Measurements from ENCODE around the gene TNFRSF11A.

DNA sequence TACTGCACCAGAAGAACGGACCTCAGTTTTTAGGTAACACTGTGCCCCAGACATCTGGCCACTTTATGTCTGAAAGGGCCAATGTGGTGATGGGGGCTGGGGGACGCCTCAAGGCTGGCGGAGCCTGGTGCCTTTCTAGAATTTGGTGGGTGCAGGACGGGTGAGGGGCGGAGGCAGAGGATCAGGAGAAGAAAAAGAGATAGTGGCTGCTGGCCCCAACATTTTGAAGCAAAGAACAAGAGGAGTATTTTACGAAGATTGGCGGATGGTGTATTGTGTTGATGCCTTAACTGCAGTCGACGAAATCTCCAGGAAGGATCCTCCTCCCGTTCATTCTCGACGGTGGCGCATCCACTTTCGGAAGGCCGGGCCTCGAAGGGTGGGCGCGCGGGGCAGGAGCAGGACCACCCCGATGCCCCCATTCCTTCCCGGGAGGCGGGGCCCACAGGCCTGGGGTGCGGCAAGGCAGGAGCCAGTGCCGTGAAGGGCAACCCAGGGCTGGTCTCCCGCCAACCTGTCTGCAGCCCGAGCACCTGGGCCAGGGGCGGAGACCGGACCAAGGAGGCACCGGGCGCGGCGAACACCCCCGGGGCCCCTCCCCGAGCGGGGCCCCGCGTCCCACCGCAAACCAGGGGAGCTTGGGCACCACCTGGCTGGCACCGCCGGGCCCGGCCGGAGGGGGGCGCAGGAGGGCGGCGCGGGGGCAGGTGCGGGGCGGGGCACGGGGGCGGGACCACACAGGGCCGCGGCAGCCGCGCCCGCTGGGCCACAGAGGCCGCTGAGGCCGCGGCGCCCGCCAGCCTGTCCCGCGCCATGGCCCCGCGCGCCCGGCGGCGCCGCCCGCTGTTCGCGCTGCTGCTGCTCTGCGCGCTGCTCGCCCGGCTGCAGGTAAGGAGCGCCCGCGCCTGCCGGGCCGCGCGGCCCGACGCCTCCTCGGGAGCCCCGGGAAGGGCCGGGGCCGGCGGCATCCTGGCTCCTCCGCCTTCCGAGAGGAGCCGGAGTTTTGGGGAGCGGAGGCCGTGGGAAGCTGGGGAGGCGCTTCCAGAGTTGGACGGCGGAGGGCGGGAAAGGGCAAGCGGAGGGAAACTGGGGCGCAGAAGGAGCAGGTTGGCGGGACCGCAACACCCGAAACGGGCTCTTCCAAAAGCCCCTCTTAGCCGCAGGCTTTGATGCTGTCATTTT, at the start of gene TNFRSF11A:
Gene TNFRSF11A (plus strand): TSS at position 771 of the 1,182 bp plus-strand sequence.
- PRO-cap, 3 experiments: peak in 1 of 3 experiments; most common plus-strand start position 769 of the sequence (in 1)
- RAMPAGE, long total RNA: no peak
- RRBS, 2 experiments: 6% methylated on average over 33 of the region's 106 CpGs

DNA sequence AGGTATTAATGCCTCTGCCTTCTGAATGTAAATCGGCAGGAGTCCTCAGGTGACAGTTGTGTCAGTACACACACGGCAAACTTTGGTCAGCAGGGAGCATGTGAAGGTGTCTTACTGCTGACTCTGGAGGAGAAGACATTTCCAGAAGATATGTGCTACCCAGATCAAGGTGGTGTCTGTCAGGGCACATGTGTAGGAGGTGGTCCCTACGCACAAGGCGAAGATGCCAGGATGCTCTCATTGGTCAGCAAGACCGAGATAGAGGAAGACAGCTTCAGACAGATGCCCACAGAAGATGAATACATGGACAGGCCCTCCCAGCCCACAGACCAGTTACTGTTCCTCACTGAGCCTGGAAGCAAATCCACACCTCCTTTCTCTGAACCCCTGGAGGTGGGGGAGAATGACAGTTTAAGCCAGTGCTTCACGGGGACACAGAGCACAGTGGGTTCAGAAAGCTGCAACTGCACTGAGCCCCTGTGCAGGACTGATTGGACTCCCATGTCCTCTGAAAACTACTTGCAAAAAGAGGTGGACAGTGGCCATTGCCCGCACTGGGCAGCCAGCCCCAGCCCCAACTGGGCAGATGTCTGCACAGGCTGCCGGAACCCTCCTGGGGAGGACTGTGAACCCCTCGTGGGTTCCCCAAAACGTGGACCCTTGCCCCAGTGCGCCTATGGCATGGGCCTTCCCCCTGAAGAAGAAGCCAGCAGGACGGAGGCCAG, 43.7 kb downstream of the TNFRSF11A start:
- PRO-cap, 3 experiments: no peak in any of the 3 experiments
- RAMPAGE, long total RNA: no peak
- RRBS, 2 experiments: no CpG with 5 or more reads among the region's 12 CpGs

- PRO-cap, 3 experiments: no peak in any of the 3 experiments
- RAMPAGE, long total RNA: no peak
- RRBS, 2 experiments: no CpG with 5 or more reads among the region's 2 CpGs
Observed at GRCh38 chr18:62525228-62525536, 2.4 kb downstream of the ZCCHC2 start.

- PRO-cap, 3 experiments: no peak in any of the 3 experiments
- RAMPAGE, long total RNA: no peak
- RRBS, 2 experiments: no CpG with 5 or more reads among the region's 10 CpGs
Observed at GRCh38 chr18:62550654-62551346, 28.0 kb downstream of the ZCCHC2 start.

DNA sequence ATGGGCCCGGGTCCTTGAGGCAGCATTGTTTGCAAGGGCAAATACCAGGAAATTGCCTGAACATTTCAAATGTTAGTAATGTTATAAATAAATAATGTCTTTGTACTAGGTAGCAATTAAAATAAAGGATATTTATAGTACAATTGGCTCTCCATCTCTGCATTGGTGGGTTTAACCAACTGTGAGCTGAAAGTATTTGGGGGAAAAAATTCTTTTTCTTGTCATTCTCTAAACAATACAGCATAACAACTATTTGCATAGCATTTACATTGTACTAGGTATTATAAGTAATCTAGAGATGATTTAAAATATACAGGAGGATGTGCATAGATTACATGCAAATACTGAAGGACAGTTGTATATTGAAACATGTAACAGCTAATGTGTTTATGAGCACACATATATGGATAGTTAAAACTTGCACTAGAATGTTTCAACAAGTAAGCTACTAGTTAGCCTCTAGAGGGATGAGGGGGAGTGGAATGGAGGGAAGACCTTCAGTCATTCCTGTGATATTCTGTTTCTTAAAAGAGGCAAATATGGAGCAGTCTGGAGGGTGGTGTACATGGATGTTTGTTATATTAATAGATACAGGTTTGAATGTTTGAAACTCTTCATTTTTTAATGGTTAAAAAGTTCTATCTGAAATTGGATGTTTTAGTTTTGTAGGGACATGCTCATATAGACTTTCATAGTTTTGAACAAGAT, 37.0 kb downstream of the ZCCHC2 start:
- PRO-cap, 3 experiments: no peak in any of the 3 experiments
- RAMPAGE, long total RNA: no peak
- RRBS, 2 experiments: no CpG with 5 or more reads among the region's 1 CpG

DNA sequence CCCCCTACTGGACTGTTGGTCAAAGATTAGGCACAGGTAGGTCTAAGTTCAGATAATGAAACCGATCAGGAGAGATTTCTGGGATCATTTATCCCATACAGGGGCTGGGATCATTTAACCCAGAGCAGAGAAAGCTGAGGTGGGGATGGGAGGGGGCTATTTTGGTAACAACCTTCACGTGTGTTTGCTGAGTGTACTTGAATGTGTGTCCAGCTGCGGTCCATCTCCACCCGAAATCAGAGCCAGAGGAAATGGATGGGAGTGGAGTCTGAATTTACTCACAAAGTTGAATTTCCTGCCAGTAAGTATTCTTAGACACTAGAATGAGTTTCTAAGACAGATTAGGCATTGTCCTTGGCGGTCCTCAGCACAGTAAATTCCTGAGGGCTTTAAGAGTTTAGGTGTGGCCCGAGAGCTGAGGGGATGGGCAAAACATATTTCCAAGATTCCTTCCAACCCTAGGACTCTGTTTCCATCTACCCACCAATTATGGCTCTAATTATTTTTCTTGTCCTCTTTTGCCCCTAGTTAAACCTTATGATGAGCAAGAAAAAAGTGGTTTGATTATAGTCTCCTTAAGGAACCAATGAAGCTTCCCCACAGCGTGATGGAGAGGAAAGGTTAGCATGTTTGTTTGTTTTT, 90.4 kb upstream of the PHLPP1 start:
- PRO-cap, 3 experiments: no peak in any of the 3 experiments
- RAMPAGE, long total RNA: no peak
- RRBS, 2 experiments: no CpG with 5 or more reads among the region's 7 CpGs

GRCh38 chr18:62736905-62738169, 22.0 kb downstream of the PHLPP1 start:
- PRO-cap, 3 experiments: no peak in any of the 3 experiments
- RAMPAGE, long total RNA: no peak
- RRBS, 2 experiments: no CpG with 5 or more reads among the region's 8 CpGs

GRCh38 chr18:63003062-63003400, 287.7 kb downstream of the PHLPP1 start:
- PRO-cap, 3 experiments: no peak in any of the 3 experiments
- RAMPAGE, long total RNA: no peak
- RRBS, 2 experiments: no CpG with 5 or more reads among the region's 3 CpGs

GRCh38 chr18:63100085-63100841, 219.3 kb downstream of the BCL2 start:
- PRO-cap, 3 experiments: no peak in any of the 3 experiments
- RAMPAGE, long total RNA: no peak
- RRBS, 2 experiments: no CpG with 5 or more reads among the region's 10 CpGs

DNA sequence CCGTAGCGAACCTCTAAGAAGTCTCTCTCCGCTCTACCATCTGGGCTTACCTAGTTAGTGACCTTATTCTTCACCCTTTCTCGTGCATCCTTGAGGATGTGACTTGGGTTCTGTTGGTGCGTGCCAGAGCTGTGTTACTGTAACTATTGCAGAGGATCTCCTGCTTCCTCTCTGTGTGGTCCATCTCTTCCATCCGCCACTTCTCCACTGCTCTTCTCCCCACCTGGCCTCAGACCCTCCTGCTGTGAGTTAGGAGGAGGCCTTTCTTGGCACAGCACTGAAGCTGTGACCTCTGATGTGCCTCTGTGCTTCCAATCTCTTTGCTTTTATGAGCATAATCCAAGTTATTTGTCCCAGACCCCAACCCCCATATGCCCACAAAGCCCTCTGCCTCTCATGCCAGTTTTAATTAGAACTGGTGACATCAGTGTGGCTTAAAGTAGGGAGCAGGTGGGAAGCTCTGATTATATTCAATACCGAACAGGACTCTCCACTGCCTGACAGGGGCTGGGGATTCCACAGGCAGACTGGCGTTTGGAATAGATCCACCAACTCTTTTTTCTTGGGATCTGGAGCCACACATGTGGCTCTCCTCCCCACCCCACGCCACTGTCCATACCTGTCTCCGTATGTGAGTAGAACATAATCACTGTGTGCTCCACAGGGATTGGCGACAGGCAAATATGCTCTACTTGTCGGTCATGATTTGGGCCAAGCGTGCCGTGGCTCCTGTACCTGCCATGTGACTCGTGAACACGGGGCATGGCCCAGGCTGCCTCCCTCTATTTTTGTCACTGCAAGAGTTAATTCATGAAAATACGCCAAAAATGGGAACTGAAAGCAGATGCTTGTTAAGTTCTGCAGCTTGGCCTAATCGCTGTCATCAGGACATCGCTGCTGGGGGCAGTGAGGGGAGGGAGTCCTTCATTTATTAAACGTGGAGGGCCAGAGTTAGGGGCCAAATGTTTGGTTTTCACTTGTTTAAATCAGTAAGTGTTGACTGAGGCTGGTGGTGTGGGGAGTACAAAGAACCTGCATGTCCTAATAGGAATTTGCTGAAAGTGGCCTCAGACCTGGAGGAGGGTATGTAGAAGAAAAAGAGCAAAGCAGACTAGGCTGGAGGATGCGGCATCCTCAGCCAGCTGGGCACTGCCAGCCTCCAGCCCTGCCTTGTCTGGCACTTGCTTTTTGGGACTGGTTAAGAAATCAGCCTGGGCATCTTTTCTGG, 178.0 kb downstream of the BCL2 start:
- PRO-cap, 3 experiments: no peak in any of the 3 experiments
- RAMPAGE, long total RNA: no peak
- RRBS, 2 experiments: no CpG with 5 or more reads among the region's 21 CpGs

DNA sequence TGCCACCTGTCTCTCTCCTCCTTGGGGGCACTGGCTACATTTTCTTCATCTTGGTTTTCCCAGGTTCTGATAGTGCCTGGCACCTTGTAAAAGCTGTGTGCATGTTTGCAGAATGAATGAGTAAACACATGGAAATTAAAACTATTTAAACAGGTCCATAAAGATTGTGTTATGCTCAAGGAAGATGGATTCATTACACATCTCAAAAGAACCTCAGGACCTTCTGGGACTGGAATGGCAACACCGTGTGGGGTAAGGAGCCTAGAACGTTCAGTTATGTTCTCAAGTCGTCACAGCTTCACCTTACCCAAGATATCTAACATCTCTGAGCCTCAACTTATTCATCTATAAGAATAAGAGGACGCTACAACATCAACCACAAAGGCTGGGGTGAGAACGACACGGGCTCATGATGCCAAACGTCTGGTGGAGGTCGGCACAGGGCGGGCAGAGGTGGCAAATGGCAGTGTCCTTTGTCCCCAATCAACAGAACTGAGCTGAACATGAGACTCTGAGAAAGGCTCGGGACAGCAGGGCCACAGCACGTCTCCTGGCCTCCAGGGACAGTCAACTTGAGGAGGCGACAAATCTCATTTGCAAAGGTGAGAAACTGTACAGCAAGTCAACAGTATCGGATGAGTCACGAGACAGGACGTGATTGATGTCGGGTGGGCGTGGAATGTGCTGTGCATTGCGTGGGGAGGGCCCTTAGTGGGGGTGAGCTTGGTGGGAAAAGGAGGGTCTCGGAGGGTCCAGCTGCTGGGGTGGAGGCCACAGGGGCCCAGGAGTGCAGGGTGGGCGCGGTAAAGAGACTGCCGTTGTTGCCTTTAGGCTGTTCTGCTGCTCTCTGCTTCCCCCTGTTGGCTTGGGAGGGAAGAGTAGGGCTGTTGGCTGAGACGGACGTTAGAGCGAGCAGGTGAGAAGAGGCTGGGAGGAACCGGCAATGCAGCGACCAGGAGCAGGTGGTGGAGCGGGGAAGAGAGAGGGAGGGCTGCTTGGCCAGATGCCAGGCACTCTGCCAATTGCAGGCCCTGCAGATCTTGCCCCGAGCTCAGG, 164.5 kb downstream of the BCL2 start:
- PRO-cap, 3 experiments: peak in 1 of 3 experiments; most common plus-strand start position 514 of the sequence (in 1); most common minus-strand start position 494 of the sequence (in 1)
- RAMPAGE, long total RNA: no peak
- RRBS, 2 experiments: no CpG with 5 or more reads among the region's 29 CpGs

GRCh38 chr18:63158943-63159619, 160.5 kb downstream of the BCL2 start:
- PRO-cap, 3 experiments: no peak in any of the 3 experiments
- RAMPAGE, long total RNA: no peak
- RRBS, 2 experiments: no CpG with 5 or more reads among the region's 8 CpGs

DNA sequence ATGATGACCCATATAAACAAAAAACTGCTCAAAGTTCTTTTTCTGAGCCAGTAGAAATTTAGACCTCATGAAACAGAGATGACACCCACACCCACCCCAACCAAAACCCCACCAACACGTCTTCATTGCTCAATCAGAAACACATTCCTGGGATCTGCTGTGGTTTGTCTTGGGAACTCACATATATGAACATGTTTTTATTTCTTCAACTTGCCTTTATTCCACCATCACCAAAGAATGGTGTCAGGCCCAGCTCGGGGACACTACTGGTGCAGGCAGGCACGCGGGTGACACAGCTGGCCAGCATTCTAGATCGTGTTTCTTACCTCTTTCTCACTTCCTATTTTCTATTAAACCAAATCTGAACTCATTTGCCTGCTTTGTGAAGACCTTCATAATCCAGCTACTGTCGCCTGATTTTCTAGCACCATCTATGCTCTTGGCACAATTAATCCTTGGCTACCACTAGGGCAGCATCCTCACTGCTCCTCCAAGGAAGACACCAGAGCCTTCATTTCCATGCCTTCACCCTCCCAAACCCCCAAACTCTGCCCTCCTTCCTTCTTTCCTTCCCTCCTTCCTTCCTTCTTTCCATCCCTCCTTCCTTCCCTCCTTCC, 157.2 kb downstream of the BCL2 start:
- PRO-cap, 3 experiments: no peak in any of the 3 experiments
- RAMPAGE, long total RNA: no peak
- RRBS, 2 experiments: no CpG with 5 or more reads among the region's 6 CpGs

DNA sequence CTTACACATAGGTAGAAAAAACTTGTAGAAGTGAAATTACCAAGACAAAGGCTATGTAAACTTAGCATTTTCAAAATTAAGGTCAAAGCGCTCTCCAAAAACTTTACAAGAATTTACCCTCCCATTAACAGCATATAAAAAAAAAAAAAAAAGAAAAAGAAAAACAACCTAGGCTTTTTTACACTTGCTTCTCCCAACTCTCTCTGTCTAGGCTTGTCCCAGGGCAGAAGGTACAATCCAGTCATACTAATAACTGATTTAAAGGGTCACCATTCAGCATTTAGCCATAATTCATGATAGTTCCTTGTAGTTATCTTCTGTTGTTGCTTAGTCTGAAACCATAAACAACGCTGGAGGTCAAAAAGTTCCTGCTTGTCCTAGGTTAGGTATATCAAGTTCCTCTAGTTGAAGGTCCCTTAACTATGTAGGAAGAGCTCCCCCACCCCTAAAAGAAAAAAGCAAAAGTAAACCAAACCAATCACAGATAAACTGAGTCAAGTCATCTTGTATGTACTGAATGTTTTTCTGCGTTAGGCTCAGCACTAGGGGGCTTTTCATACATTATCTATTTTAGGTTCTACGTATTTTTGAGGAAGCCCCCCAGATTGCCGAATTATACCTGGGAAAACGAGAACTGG, 130.4 kb downstream of the BCL2 start:
- PRO-cap, 3 experiments: no peak in any of the 3 experiments
- RAMPAGE, long total RNA: no peak
- RRBS, 2 experiments: no CpG with 5 or more reads among the region's 6 CpGs

GRCh38 chr18:63252987-63253838, 66.4 kb downstream of the BCL2 start:
- PRO-cap, 3 experiments: no peak in any of the 3 experiments
- RAMPAGE, long total RNA: no peak
- RRBS, 2 experiments: no CpG with 5 or more reads among the region's 9 CpGs

DNA sequence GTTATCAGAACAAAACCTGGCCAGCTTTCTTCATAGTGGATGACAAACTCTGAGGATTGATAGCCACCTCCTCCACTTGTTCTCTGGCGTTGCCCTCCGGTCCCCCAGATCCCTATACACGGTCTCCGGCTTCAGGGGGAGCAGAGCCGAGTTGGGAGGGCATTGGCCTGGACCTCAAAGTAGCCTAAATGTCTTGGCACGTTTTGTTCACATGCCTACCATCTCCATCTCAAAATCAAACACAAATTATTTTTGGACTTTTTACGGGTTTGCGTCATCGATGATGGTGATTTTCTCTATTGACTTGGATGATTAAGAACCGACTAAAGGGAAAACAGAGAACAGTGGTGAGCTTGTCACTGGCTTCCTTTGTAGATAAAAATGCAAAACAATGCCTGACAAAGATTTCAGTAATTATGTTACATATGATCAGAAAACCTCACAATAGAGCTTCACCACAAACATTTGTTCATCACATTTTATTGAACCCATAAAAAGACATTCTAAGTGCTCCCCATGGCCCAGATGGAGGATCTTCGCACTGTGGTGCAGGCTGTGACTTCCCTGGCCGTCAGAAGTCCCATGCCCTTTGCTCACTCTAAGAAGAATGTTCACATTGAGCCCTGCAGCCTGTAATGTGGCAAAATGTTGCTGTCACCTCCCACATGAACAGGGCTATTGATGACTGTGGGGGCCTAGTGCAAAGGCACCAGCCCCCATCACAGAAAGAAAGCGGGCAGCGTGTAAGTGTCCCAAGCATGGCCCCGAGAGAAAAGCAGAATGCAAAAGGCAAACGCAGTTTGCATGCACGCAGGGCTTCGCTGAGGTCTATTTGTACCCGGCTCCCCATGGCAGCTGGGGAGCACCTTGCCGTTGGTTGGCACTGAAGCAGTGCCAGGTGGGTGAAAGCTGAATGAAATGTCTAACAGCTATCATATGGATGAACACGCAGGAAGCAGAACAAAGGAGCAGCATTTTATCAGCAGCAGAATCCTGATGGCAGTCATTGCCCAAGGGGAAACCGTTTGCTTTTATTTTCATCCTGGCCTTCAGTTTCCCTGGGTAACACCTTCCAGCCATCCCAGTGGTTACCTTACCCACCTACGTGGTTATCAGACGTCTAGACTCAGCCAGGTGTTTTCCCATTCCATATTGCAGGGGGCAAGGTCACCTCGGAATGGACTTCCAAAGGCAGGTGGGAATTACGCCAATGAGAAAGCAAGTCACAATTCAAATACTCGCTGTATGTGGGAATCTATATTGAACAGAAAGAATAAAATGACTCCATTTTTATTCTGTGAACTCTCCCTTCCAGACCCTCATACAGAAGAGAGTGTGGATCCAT, 60.5 kb downstream of the BCL2 start:
- PRO-cap, 3 experiments: peak in 1 of 3 experiments; most common plus-strand start position 519 of the sequence (in 1)
- RAMPAGE, long total RNA: no peak
- RRBS, 2 experiments: no CpG with 5 or more reads among the region's 27 CpGs

DNA sequence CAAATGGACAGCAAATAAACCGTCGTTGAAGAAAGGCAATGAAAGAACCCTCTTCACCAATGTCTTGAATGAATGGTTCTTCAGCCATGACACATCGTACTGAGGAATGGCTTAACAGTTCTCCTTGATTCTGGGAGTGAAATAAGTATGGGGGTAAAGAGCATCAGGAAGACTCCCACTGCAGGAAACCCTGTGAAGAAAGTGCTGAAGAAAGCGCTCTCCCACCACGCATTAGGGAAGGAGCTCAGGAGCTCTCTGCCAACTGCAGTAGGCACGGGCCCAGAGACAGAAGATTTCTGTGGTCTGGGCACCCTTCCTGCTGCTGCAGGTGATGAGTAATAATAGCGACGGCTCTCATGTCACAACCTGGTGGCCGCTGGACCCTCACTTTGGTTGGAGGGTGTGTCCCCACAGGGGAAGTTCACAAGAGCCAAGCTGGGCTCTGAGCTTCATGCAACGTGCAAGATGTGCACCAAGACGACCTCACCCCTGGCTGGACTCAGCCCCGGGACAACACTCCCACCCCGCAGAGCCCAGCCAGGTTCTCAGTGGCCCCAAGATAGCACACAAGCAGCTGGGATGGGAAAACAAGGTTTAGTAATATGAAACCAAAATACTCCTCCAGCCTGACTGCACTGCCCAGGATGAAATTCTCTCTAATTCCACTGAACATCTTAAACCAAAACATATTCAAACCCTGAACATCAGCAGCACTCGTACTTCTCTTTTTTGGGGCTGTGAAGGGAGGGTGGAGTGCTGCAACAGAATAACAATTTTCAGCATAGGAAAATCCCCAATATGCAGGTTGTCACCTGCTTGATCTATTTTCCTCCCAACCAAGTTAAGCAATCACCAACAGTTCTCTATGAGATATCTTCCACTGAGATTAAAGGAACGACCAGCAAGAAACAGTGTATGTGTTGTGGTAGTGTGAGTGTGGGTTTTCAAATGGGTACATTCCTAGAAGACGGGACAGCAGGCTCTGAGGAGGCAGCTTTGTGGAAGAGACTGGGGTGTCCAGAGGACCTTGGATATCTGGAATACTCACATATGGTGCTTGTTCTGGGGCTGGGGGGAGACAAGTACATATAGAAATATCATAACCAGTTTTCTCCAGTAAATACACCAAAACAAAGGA, 26.6 kb downstream of the BCL2 start:
- PRO-cap, 3 experiments: peak in 1 of 3 experiments; most common minus-strand start position 257 of the sequence (in 1)
- RAMPAGE, long total RNA: no peak
- RRBS, 2 experiments: no CpG with 5 or more reads among the region's 16 CpGs

DNA sequence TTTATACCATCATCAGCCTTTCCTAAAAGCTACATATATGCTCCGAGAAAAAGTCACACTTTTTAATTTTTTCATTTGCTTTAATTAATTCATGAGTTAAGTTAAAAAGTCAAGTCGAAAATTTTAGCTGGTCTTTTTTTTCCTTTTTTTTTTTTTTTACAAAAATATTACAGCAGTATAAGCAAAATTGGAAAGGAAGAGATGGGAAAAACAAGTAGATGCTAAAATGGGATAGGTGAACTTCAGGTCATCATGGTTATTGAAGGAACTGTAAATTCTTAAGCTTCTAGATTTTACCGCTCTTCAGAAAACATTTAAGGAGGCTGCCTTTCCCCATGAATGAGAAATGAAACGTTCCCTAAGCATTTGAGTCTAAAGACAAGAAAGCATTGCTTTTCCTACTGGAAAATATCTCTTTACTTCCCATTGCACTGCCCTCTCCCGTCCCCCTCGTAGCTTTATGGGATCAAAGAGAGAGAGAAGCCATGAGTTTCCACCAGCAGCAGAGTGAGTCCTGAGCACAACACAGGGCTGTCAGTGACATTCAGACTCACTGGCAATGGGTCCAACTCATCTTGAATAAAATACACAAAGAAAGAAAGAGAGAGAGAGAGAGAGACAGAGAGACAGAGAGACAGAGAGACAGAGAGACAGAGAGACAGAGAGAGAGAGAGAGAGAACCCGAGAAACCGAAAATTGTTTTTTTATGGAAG, 11.3 kb upstream of the BCL2 start:
- PRO-cap, 3 experiments: no peak in any of the 3 experiments
- RAMPAGE, long total RNA: no peak
- RRBS, 2 experiments: no CpG with 5 or more reads among the region's 8 CpGs

DNA sequence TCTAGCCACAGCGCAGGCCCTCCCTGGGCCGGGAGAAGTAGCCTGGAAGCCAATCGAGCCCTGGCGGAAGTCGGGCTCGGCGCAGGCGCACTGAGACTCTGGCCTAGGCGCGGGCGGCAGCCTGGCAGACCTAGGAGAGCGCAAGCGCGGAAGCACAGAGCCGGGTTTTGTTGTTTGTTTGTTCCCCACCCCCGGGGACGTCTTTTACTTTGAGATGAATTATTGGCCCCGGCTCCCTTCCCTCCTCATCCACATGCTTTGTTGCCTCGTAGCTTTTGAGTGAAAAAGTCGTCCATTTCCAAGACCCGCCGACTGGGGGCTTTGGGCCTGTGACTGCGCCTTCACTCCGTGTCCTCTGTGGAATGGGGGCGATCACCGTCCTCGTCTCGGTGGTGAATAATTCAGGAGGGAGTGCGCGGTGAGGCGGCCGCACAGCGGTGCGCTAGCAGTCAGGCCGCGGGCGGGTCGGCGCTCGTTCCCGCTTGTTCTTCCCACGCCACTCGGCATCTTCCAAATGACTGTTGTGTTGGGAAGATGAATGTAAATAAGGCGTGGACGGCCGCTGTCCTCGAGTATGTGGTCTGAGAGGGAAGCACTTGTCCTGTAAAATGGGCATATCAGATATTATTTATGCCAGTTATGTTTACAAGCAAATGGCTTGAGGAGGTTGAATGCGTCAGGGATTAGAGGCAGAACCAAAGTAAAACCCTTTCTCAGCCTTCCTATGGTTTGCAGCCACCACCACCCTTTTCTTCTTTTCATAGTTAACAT, 463 bp upstream of the VPS4B start:
- PRO-cap, 3 experiments: peak in 3 of 3 experiments; most common plus-strand start position 127 of the sequence (in 1); most common minus-strand start position 515 of the sequence (in 2)
- RAMPAGE, long total RNA: no peak
- RRBS, 2 experiments: 3% methylated on average over 3 to 7 of the region's 48 CpGs

DNA sequence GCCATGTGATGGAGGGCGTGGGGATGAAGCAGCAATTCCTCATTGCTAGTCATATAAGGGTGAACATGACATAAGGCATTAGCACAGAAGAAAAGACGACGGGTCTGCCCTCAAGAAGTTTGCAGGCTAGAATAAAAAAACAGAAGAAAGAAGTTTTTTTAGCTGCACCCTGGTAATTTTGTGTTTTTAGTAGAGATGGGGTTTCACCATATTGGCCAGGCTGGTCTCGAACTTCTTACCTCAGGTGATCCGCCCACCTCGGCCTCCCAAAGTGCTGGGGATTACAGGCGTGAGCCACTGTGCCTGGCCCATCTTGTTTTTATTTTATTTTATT, 5.5 kb upstream of the VPS4B start:
- PRO-cap, 3 experiments: no peak in any of the 3 experiments
- RAMPAGE, long total RNA: no peak
- RRBS, 2 experiments: no CpG with 5 or more reads among the region's 7 CpGs